GM12891 (cell line): ENCODE measurements around a stretch of chr4.

- RRBS, result no CpG with 5 or more reads among the region's 6 CpGs
These were observed 31.8 kb downstream of the CPEB2 start for GRCh38 chr4:15033882-15034773.

GRCh38 chr4:15400791-15401793, 26.7 kb upstream of the C1QTNF7 start:
- RRBS, result no CpG with 5 or more reads among the region's 11 CpGs

DNA sequence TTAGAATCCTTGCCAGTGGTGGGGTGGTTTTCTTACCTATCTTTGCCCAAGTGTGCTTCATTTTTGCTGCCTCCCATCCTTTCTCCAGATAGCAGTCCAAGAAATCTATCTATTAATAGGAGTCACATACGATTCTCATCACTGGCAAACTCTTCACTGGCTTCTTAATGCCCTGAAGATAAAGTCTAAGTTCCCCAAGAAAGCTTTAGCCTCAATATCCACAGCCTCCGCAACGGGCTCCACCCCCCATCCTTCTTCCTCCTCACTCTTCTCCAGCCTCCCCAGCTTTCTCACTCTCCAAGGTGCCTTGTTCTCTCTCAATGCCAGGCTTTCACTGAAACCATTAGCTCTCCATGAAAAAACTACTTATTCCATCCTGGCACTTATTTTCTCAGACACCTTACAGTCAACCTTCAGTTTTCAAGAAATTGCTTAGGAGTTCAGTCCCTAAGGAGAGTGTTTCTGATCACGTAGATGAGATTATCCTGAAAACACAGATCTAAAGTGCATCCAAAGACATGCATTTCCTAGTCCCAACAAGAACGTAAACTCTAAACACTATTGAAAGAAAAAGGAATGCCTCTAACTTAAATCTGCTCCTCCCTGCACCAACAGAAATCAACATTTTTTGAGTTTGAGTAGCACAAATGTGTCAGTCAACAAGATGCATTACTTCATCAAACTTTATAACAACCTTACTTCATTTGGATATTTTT, 7.8 kb upstream of the C1QTNF7 start:
- RRBS, result no CpG with 5 or more reads among the region's 5 CpGs

- RRBS, result no CpG with 5 or more reads among the region's 7 CpGs
These were observed 7.8 kb downstream of the C1QTNF7 start for GRCh38 chr4:15435573-15436140.

DNA sequence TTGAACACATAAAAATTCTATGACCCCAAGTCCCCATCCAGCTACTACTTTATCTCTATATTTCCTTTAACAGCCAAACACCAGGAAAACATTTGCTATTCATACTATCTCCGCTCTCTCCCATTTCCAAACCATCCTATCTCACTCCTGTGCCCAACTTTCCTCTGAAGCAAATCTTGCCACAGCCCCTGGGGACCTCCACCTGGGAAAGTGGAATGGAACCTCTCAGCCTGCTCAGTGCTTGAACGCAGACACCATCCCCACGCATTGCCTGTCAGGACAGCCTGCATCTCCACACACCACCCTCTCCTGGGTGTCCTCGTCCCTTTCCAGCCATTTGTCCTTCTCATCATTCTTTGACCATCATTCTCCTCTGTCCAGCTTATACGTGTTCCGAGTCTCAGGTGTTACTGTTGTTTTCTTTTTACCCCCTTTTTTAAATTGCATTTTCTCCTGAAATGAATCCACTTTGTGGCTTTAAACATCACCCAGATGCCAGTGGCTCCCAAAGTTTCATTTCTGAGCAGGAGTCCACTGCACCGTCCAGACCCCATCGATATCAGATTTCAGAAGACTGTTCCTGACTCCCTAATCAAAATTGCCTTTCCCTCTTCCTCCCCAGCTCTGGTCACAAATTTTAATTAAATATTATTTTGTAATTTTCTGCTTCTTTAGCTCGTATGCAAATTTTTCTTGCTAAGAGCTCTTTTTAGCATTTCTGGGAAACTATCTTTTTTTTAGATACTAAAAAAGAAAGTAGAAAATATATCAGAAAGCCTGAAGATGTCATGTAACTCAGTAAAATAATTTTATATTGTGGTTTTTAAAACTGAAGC, 61.6 kb downstream of the CC2D2A start:
- RRBS, result no CpG with 5 or more reads among the region's 9 CpGs

GRCh38 chr4:15690201-15691167, 8.9 kb downstream of the FAM200B start:
- RRBS, result no CpG with 5 or more reads among the region's 5 CpGs

- RRBS, result no CpG with 5 or more reads among the region's 11 CpGs
These were observed 49.6 kb downstream of the PROM1 start for GRCh38 chr4:16033903-16034979.

DNA sequence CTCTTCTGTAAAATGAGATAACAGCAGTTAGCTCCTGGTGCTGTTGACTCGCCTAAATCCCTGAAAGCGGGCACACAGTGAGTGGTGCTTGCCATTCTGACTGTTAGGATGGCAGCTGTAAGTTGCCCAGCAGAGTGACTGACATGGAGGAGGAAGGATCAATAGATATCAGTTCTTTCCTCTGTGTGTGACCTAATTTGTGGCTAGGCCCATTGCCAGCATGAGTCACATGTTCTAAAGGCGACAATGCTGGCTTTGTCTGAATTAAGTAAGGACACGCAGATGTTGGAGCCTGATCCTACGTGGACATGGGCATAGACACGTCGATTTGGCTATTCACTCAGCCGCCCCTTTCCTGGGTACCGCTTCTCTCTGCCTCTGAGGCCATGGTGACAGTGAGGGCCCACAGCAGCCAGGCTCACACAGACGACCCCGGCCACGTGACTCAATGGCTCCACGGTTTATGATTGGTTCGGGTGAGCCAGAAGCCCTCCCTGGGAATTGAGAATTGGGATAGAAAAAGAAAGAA, 16.3 kb downstream of the PROM1 start:
- RRBS, result no CpG with 5 or more reads among the region's 14 CpGs

DNA sequence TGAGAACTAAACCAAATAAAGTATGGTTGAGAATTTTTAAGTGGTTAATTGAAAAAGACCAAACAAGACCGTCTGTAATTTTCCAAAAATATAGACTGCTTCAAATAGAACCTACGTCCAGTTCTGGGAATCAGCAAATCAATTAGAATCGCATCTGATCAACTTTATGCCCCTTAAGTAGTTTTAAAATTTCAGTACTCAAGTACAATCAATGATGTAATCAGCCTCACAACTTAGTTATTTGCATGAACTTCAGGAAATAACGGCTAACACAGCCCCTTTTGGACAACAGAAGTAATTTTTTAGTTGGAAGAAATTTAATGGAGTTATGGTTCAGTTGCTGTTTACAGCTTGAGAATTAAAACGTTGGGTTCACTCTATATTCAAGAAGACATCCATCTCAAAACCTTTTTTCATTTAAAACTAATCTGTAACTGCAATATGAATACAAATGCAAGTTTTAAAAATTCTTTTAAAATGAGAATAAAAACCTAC, 1.1 kb downstream of the TAPT1 start:
- RRBS, result no CpG with 5 or more reads among the region's 5 CpGs

- RRBS, result 1% methylated on average over 13 of the region's 66 CpGs
These were observed 480 bp downstream of the TAPT1 start for GRCh38 chr4:16225607-16226375.

GRCh38 chr4:16627950-16628565, 270.4 kb downstream of the LDB2 start:
- RRBS, result no CpG with 5 or more reads among the region's 8 CpGs

DNA sequence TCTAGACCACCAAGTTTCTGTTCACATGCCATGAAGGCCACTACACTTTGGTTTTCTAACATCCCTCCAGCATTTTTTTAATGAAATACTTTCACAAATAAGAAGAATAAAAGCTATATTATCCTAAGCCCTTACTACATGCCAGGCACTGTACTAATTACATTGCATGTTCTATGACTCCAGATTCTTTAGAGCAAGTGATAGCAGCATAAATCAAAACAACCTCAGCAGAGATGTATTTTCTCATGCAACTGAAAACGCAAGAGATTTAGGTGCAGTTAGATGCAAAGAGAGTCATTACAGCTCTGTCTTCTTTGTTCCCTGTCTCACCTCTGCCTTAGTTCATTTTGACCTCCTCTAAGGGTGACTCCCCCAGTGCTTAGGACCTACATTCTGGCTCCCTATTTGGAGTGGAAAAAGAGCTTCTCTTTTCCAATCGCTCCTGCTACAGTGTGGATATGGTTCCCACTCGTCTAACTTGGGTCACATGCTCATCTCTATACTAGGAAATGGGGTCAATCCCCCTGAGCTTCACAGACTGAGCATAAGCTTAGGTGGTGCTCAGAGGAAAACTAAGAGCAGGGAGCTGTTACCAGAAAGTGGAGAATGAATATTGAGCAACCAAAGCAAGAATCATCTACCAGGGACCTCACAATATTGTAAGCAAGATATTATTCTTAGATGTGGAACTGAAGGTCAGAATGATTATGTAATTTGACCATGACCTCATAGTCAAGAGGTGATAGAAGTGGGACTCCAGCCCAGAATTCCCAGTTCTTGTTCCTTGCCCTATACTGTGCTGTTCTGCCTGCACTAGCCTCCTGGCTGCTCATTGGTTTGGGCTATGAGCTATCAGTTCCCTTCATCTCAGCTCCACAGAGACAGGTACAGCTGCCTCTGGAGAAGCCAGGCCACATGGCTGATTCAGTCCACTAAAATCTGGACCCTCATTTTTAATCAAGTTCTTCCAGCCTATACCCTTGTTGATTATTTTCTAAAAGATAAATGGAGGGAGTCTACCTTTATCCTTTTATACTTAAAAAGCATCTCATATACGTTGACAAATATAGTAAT, 229.6 kb downstream of the LDB2 start:
- RRBS, result no CpG with 5 or more reads among the region's 4 CpGs

DNA sequence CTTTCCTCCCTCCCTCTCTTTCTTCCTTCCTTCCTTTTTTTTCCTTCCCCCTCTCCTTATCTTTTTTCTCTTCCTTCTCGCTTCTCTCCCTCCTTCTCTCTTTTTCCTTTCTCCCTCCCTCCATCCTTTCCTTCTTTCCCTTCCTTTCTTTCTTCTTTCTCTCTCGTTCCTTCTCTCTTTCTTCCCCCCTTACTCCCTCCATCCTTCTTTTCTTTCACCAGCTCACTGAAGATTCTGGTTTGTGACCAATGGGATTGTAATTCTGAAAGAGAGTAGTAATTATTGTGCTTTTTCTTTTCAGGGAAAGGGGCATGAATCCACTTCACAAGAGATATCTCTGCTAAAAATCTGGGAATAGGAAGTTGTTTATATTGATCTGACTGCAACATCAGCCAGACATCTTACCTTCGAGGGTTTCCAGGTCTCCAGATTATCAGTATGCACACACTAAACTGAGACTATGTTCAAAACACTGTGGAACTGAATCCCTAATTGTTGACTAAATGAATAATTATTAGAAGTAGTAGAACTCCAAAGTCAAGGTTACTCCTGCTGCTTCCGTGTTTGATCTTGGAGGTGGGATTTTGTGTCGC, 225.5 kb downstream of the LDB2 start:
- RRBS, result no CpG with 5 or more reads among the region's 5 CpGs

GRCh38 chr4:16771484-16772040, 126.9 kb downstream of the LDB2 start:
- RRBS, result no CpG with 5 or more reads among the region's 2 CpGs

- RRBS, result no CpG with 5 or more reads among the region's 3 CpGs
These were observed 70.9 kb upstream of the LDB2 start for GRCh38 chr4:16969511-16969653.

- RRBS, result no CpG with 5 or more reads among the region's 9 CpGs
These were observed 7.1 kb downstream of the LAP3 start for GRCh38 chr4:17583964-17584573.

GRCh38 chr4:17622846-17623439, 8.5 kb downstream of the MED28 start:
- RRBS, result no CpG with 5 or more reads among the region's 13 CpGs

DNA sequence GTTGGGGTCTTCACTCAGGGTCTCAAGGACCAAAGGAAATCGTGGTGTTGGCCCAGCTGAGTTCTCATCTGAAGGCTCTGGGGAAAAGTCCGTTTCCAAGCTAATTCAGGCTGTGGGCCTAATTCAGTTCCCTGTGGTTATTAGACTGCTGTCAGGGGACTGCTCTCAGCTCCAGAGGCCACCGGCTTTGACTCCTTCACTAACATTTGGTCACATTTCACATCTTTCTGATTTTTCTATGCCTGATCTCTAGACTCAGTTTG, 37.6 kb downstream of the FAM184B start:
- RRBS, result no CpG with 5 or more reads among the region's 3 CpGs

GRCh38 chr4:18411348-18412139, 390.0 kb upstream of the LCORL start:
- RRBS, result no CpG with 5 or more reads among the region's 1 CpG

DNA sequence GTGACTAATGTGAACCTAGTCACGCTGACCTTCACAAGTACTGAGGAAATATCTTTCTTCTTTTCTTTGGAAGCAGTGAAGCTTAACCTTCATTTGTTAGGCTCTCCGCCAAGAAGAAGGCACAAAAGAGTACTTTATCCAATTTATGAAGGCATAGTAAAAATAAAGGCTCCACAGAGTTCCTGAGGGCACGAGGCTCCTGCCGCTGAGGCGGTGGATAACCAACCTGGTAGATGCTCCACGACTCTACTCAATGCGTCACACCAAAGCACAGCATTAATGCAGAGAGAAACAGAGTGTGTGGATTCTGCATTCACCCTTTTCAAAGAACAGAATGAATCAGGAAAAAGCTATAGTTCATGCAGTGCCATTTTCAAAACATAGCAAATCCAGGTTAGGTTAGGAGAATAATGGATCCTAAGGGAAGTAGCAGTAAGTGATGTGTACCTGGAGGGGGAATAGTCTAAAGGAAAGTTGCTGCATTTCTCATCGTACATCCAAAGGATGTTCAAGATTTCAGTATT, 475.5 kb upstream of the SLIT2 start:
- RRBS, result no CpG with 5 or more reads among the region's 8 CpGs